Lower leg skin (tissue), 2 donors: ENCODE measurements around the gene COX7C.

GRCh38 chr5:81778481-81779418, 27.9 kb upstream of the SSBP2 start:
- PRO-cap: no peak
- RAMPAGE, long total RNA, 2 experiments: no peak in any of the 2 experiments

DNA sequence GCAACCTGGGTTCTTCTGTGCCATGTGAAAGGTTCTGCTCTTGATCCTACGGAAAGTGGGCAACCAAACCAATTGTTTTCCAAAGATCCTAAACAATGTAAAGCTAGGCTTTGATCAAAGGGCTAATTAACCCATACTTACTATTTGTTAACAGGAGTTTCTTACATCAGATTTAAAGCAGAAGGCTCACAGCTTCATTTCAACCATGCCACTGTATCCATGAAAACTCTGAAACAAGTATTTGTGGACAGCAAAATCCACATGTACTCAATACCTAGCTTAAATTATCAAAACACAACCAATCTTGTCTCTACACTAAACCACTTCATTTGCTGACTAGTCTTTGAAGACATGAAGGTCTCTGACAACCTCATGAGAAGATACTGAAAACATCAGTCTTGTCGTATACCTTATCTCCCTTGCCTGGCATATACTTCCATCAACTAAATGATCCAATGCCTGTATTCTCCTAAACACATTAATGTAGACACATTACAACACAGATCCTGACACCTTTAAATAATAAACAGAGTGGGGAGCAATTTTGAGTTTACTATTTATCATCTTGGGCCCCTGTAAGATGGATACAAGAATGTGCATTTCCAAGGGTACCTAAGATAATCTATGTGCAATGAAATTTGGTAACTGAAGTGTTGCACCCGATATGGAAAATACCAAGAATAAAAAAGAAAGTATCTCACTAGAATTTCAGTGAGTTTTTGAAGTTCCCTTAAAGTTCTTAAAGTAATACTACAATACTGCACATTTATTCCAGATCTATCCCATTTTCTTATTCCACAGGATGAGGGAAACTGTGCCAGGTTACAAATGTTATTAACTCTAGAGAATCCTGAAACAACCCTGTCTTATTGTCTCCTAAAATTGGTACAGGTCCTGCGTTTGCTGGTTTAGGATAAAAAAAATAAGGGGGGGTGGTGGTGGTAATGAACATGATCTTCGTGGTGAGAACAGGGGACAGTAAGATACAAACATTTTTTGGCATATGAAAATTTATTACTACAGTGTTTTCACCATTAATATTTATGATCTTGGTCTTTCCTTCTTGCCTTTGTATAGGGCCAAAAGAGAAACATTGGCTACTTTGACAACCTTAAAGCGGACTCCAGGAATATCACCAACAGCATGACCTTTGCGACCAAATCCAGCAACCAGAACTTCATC, 2.7 kb downstream of the RPS23 start:
- PRO-cap: no peak
- RAMPAGE, long total RNA, 2 experiments: no peak in any of the 2 experiments

GRCh38 chr5:82277247-82277589, 936 bp downstream of the RPS23 start:
- PRO-cap: no peak
- RAMPAGE, long total RNA, 2 experiments: no peak in any of the 2 experiments

- PRO-cap: no peak
- RAMPAGE, long total RNA, 2 experiments: no peak in any of the 2 experiments
Measured at GRCh38 chr5:82365502-82366310, 87.6 kb upstream of the RPS23 start.

- PRO-cap: no peak
- RAMPAGE, long total RNA, 2 experiments: no peak in any of the 2 experiments
Measured at GRCh38 chr5:82405299-82406037, 127.3 kb upstream of the RPS23 start.

- PRO-cap: no peak
- RAMPAGE, long total RNA, 2 experiments: no peak in any of the 2 experiments
Measured at GRCh38 chr5:82434718-82435082, 156.5 kb upstream of the RPS23 start.

GRCh38 chr5:83538275-83539590, 67.2 kb downstream of the VCAN start:
- PRO-cap: no peak
- RAMPAGE, long total RNA, 2 experiments: no peak in any of the 2 experiments

GRCh38 chr5:84384954-84385260, 227 bp upstream of the EDIL3 start:
- PRO-cap: no peak
- RAMPAGE, long total RNA, 2 experiments: no peak in any of the 2 experiments

DNA sequence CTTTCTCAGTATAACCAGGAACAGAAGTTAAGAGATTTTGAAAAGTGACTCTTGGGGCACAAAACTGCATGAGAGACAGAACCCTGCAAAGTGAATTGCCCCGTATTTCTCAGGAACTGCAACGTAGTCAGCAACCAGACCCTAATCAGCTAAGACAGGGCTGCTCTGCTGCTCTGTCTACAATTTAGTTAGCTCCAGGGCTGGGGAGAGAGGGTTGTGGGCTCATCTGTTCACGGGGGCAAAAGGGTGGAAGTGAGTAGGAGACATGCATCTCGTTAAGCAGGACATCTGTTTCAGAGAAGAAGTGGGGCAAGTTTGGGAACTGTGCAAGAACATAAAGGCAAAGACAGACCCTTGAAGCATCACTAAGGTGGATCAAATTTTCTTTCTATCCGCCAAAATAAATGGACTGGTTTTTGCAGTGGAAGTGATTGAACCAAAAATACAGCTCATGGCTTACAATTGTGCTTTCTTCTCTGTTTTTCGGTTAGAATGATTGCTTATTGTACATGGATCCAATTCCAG, 643 bp upstream of the EDIL3 start:
- PRO-cap: no peak
- RAMPAGE, long total RNA, 2 experiments: no peak in any of the 2 experiments

DNA sequence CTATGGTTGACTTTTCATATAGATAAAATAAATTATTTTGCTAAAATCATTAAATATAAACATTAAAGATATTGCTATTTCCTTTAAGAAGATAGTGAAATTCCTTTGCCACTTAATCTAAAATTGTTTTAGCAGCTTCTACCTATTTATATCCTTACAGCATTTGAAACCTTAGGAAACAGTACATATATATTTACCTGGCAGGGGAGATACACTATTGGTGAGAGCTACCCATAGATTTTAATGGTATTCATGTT, 231.7 kb upstream of the EDIL3 start:
- PRO-cap: no peak
- RAMPAGE, long total RNA, 2 experiments: no peak in any of the 2 experiments

DNA sequence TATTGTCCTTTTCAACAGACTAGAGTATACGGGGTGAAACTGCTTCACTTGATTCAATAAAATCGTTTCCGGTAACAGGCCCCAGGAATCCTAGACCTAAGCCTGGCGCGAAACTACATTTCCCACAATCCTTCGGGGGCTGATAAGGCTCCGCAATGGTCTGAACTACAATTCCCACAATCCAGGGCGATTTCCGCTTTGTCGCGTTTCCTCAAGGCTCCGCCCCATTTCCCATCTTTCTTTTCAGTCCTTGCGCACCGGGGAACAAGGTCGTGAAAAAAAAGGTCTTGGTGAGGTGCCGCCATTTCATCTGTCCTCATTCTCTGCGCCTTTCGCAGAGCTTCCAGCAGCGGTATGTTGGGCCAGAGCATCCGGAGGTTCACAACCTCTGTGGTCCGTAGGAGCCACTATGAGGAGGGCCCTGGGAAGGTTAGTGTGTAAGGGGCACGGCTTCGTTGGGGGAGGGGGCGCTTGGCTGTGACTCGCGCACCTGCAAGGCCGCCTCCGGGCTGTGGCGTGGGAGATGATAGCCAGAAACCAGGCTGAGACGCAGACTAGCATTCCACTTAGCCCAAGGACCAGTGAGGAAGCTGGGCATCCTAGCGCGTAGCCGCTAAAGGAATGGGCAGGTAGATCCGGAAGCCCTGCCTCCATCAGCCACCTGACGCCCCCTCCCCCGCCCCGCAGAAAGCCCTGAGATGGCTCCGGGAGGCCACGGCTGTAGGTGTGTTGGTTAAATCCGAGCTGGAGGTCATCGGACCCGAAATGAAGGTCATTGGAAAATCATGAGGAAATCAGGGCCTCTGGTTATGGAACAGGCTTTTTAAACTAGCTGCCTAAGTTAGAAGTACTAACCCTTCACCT, at the start of gene COX7C:
COX7C (plus strand) TSS at position 240 of the 864 bp plus-strand sequence.
- PRO-cap: unidirectional peak, plus-strand start at position 267 of the sequence; unidirectional peak, plus-strand start at position 686 of the sequence
- RAMPAGE, long total RNA, 2 experiments: start-site peak on the plus strand in 2 of 2 experiments, centred at position 269 of the sequence, 3,345 to 5,080 reads per replicate

GRCh38 chr5:87299584-87300275, 32.0 kb downstream of the RASA1 start:
- PRO-cap: no peak
- RAMPAGE, long total RNA, 2 experiments: no peak in any of the 2 experiments

- PRO-cap: no peak
- RAMPAGE, long total RNA, 2 experiments: no peak in any of the 2 experiments
Measured at GRCh38 chr5:87373799-87374436, 38.8 kb downstream of the CCNH start.

DNA sequence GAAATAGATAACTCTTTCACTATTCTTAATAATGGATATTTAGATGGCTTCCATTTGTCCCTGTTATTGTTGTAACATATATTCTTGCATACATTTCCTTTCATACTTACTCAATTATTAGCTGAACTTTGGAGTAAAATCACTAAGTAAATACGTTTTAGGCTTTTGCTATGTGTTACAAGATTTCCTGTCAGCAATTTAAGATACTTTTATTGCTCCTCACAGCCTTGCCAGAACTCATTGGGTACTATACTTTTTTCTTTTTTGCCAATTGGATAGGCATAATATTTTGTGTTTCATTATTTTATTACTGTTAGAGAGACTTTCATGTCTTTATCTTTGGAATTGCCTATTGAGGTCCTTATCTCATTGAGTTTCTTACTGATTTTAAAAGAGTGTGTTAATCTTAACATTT, 26.9 kb downstream of the CCNH start:
- PRO-cap: no peak
- RAMPAGE, long total RNA, 2 experiments: no peak in any of the 2 experiments

GRCh38 chr5:87674748-87675074, 262.0 kb upstream of the CCNH start:
- PRO-cap: no peak
- RAMPAGE, long total RNA, 2 experiments: no peak in any of the 2 experiments

GRCh38 chr5:88241767-88242375, 26.8 kb downstream of the TMEM161B start:
- PRO-cap: no peak
- RAMPAGE, long total RNA, 2 experiments: no peak in any of the 2 experiments

- PRO-cap: no peak
- RAMPAGE, long total RNA, 2 experiments: no peak in any of the 2 experiments
Measured at GRCh38 chr5:88683407-88684232, 199.4 kb downstream of the MEF2C start.

DNA sequence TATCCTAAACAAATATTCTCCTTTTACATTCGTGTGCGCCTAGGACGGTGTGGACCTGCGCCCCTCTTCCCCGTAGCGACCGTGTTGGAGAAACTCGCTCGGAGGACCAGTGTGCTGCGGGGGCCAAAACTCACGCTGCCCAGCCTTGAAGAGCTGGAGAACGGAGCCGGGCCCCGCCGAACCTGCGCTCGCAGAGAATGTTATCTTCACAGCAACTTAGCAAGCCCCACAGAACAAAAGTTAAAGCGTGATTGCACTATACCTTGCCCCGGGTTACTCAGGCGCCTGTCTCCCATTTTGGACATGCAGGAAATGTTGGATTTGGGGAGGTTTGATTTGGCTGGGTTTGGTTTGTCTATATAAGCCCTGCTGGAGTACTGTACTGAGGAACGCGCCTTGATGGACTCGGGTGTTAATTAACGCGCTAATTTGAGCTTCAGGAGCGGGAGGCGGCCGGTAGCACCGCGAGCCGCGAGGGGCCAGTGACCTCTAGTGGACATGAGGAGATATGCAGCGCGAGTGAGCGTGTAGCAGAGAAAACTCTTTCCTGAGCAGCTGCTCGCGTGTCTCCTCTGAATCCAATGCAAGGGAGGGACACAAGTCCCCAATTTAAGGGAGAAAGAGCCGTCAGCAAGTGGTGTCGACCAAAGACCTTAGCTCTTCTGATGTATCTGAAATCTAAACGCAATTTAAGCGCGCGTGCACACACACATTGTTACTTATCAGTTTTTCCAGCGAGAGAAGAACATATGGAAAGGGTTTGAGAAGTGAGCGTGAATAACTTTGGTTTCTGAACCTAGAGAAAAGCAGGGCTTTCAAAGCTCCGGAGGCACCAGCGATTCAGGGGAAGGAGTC, 192.1 kb downstream of the MEF2C start:
- PRO-cap: no peak
- RAMPAGE, long total RNA, 2 experiments: no peak in any of the 2 experiments

DNA sequence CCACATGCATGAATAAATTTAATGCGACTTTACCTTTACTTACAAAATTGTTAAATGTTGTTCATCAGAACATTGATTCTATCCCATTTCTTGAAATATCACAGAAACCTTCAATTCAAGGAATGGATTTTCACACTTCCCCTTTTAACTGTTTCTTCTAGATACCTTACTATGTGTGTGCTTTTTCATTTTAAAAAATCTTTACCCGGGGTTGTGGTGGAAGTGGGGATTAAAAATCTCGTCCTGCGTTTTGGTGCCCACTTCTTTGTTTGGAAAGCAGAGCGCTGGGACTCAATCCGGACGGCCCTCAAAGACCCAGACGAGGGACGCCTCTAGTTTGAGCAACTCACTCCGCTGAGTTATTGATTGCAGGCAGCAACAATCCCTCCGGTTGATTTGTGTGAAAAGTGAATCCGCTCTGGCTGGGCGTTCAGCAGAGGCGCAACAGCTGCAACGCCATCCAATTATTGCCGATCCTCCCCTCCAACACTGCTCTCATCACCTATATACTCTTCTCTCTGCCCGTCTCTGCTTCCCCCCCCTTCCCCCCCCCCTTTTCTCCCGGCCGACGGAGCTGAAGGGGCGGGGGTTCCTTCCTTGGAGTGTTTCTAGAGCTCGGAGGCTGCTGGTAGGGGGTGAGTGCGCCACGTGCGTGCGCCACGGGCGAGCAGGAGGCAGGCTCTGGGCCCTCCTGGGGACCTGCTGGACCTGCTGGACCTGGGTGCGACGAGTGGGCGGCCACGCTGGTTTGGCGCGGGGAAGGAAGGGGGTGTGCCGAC, 6.1 kb upstream of the MEF2C start:
- PRO-cap: bidirectional peak, plus-strand start at position 638 of the sequence, minus-strand start at position 491 of the sequence
- RAMPAGE, long total RNA, 2 experiments: no peak in any of the 2 experiments

DNA sequence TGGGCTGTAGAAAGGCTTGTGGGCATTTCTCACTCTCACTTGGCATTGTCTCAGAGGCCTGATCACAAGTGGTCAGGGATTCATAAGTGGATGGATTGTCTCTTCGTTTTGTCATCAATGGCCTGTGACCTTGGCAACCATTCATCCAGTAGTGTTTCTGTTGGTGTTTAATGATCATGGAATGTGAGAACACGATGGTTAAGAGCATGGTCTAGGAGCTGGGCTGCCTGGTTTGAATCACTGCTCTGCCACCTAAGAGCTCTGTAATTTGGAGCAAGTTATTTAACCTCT, 430.0 kb upstream of the MEF2C start:
- PRO-cap: no peak
- RAMPAGE, long total RNA, 2 experiments: no peak in any of the 2 experiments